Duodenum (tissue), 1 donor: Measurements from ENCODE around the genes SULT4A1 and SAMM50.

DNA sequence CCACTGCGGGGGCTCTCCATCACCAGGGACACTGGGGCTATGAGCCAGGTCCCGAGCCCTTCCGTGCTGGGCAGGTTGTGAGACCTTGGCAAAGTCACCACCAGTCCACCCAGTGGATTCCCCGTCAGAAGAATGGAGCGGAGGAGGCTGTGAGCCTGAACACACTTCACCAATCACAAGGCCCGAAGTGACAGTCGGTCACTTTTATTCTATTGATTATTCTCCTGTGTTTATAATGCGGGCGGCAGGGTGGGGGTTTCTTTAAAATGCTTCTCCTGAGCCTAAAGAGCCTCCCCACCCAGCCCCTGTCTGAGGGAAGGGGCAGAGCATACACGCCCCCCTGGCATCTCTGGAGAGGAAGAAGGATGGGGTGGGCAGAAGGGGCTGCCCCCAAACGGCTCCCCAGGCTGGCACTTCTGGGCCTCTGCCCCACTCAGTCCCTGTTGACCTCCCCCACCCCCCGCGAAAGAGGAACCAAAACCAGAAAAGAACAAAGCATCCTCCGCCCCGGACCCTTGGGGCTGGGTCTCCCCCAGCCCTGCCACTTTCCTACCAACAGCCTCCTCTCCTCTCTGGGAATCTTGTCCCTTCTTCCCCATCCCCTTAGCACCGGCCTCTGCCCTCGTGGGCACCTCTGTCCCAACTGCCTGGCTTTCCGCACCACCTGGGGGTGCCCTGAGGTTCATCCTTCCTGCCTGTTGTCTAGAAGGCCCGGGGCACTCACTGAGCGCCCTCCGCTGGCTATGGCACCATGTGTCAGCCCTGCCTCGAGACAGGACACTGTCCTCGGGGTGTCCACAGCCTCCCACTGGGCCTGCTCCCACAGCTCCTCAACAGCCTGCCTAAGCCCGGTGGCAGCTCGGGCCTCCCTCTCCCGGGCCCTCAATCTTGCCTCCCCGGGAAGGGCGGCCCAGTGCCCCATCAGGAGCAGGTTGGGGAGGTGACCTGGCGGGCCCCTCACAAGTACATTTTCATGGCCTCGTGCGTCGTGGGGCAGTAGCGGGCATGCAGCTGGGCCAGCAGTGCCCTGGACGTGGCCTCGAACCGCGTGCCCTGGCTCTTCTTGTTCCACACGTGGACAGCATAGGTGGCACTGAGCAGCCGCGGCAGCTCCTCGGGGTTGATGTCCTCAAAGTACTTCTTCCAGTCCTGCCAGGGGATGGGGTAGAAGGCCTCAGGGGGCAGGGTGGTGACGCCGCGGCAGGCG is 28.3 kb downstream of the A4GALT start:
- PRO-cap, result no peak

GRCh38 chr22:42805047-42805461 is 52.0 kb downstream of the ARFGAP3 start:
- PRO-cap, result no peak

GRCh38 chr22:42819151-42819816 is 37.8 kb downstream of the ARFGAP3 start:
- PRO-cap, result no peak

GRCh38 chr22:42888014-42888647 is 31.1 kb upstream of the ARFGAP3 start:
- PRO-cap, result no peak

DNA sequence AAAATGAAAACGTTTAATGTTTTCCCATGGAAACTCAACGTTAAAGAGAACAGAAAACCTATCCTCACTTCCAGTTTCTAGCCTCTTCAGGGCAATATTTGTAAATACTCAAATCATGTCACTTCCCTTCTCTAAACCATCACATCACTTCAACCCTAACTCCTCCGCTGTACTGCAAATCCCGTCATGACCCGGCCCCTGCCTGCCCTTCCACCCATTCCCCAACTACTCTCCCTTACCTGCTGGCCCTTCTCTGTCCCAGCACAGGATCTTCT is 74.8 kb upstream of the ARFGAP3 start:
- PRO-cap, result no peak

GRCh38 chr22:43024984-43025484 is 10.1 kb upstream of the PACSIN2 start:
- PRO-cap, result no peak

DNA sequence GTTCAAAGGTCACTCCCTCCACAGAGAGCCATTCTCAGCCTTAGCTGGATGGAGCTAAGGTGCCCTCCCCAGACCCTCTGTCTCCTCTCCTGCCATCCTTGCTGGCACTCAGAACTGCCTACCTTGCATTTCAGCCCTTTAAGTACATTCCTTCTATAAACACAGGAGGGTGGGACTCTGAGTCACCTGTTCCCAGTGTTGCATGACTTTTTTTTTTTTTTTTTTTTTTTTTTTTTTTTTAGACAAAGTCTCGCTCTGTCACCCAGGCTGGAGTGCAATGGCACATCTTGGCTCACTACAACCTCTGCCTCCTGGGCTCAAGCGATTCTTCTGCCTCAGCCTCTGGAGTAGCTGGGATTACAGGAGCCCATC is 8.5 kb downstream of the TTLL1 start:
- PRO-cap, result no peak

DNA sequence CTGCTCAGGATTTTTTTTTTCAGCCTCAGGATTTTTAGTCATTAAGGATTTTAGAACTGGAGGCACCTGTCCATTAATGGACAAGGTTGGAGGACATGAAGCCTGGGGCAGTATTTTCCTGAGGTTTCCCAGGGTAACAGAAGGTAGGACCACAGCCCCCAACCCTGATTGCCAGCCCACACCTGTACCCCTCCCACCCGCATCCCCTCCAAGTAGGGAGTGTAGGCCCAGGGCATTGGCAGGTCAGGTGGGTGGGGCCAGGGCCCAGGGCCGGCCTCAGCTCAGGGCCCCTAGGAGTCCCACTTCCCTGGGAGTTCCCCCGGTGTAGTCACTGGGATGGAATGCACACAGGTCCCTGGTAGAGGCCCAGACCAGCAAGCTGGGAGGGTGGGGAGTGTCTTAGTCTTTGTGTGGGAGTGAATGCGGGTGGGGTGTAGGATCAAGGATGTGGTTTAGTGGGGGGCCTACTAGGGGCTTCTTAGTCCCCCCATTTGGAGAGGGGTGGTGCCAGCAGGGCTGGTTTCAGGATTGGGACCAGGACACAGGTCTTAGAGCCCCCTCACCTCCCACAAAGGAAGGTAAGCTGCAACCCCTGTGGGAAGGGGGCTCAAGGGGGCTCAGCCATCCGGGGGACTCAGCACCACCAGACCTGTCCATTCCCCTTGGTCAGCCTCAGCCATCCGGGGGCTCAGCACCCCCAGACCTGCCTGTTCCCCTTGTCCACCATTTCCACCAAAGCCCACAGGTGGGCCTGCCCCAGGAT is 16.3 kb downstream of the BIK start:
- PRO-cap, result no peak

DNA sequence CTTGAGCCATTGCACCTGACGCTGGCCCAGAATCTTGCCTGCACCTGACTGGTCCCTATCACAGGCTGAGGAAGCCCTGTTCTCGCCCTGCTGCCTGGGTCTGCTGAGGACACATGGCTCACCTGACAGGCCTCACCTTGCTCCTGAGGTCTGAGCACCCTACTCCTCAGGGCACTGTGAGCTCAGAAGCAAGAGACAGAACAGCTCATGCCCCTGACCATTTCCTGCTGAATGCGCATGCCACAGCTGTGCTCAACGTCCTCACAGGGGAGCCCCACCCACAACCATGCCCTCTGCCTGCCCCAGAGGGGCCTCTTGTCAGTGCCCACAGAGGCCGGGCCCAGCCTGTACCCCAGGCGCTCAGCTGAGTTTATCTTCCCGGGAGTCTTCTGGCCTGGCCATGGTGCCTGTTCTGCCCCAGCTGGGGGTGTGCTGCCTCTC is 2.8 kb upstream of the TSPO start:
- PRO-cap, result no peak

GRCh38 chr22:43188790-43189377 is 1.9 kb upstream of the TTLL12 start:
- PRO-cap, result no peak

DNA sequence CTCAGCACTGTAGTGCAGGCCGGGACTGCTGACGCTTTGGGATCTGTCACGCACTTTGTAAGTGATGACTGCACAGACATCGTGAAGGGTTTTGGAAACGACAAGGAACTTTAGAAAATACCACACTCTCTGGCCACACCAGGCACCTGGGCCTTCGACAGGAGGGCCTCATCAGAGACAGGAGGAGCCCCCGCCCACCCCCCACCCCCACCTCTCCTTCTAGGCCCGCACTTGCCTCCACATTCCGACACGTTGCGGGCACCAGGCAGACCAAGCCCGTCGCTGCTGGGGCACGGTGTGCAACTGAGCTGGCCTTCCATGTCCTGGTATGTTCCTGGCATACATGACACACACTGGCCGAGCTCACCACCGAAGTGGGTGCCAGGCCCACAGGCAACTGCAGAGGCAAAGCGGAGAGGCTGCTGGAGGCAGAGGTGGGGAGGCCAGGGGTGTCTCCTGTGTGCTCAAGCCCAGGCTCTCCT is 27.0 kb upstream of the TTLL12 start:
- PRO-cap, result no peak

DNA sequence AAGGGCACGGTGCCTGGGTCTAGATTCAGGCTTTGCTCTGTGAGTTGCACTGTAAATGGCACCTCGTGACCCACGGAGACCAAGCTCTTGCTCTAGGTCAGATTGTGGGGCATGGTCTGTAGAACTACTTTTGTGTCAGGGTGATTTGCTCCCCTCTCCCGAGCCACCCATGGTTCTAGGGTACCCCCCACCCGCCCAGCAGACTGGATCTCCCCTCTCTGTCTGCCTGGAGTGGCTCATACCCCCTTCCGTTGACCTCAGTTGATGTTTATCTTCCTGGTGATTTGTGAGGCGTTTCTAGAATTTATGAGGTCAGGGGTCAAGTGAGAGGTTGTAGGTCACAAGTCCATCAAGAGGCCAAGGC is 76.1 kb upstream of the TTLL12 start:
- PRO-cap, result no peak

DNA sequence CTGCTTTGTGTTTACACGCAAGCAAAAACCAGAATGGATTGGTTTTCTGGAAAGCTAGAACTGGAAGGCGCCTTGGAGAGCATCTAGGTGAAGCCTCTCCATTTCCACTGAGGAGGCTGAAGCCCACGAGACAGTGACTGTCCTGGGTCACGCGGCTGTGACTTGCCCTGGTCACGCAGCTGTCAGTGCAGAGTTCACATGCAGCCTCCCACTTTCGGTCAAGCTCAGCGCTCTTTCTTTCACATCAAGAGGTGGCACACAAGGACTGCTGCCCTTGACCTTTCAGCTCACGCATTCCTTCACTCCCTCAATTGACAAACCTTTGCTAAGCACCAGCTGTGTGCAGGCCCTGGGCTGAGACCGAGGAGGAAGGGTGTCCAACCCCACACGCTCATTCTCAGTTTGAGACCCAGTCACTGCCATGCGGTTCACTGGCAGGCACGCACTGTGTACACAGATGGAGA is 70.4 kb downstream of the SCUBE1 start:
- PRO-cap, result no peak

GRCh38 chr22:43637285-43637880 is 174.7 kb downstream of the EFCAB6 start:
- PRO-cap, result no peak

- PRO-cap, result no peak
Observed at GRCh38 chr22:43811506-43811996, 554 bp downstream of the EFCAB6 start.

GRCh38 chr22:43861783-43862892 is at the start of gene SULT4A1:
SULT4A1 (minus strand) TSS chr22:43862513.
- PRO-cap, result bidirectional peak, plus-strand start at chr22:43861893, minus-strand start at chr22:43861700; unidirectional peak, minus-strand start at chr22:43862423

DNA sequence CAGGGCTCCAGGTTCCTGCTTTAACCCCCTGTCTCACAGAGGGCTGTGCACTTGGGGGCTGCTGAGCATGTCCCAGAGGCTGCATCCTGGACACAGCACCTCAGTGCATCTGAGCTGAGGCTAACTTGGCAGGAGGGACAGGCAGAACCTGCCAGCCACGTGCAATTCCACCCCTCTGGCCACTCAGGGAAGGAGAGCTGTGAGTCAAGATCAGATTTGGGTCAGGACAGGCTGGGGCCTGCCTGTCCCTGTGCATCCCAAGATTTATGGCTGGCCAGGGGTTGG is 2.4 kb downstream of the PNPLA3 start:
- PRO-cap, result no peak

- PRO-cap, result bidirectional peak, plus-strand start at chr22:43955404, minus-strand start at chr22:43955305; bidirectional peak, plus-strand start at chr22:43955824, minus-strand start at chr22:43955793
Observed at GRCh38 chr22:43955212-43956410, at the start of gene SAMM50. SAMM50 (plus strand) TSS chr22:43955442.

DNA sequence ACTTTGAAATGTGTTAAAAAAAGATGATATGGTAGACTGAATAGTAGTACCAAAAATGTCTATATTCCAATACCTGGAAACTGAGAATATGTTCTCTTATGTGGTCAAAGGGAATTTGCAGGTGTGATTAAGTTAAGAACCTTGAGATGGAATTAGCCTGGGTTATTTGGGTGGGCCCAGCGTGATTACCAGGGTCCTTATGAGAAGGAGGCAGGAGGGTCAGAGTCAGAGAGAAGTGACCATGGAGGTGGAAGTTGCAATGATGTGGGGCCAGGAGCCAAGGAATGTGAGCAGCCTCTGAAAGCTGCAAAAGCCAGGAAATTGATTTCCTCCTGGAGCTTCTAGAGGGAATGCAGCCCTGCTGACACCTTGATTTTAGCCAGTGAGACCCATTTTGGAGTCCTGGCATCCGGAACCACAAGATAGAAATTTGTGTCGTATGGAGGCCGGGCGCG is 16.2 kb downstream of the PARVB start:
- PRO-cap, result no peak

DNA sequence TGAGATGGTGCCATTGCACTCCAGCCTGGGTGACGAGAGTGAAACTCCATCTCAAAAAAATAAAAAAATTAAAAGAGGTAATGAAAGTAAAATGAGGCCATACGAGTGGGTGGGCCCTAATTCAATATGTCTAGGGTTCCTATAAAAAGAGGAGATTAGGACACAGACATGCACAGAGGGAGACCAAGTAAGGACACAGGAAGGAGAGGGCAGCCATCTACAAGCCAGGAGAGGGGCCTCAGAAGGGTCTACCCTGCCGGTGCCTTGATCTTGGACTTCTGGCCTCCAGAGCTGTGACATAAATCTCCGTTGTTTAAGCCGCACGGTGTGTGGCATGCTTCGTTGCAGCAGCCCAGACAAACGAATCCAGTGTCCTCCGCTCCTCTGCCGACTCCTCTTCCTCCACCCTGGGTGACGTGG is 51.7 kb upstream of the PARVG start:
- PRO-cap, result no peak